Left lobe of liver (tissue), 1 donor: ENCODE measurements around a stretch of chr3.

- PRO-cap: bidirectional peak, plus-strand start at chr3:185282976, minus-strand start at chr3:185282857
Observed at GRCh38 chr3:185282641-185283324, 28.9 kb upstream of the EHHADH start.

GRCh38 chr3:185379017-185379538 lies 16.1 kb downstream of the MAP3K13 start:
- PRO-cap: no peak

- PRO-cap: no peak
Observed at GRCh38 chr3:185405974-185406323, 43.0 kb downstream of the MAP3K13 start.

DNA sequence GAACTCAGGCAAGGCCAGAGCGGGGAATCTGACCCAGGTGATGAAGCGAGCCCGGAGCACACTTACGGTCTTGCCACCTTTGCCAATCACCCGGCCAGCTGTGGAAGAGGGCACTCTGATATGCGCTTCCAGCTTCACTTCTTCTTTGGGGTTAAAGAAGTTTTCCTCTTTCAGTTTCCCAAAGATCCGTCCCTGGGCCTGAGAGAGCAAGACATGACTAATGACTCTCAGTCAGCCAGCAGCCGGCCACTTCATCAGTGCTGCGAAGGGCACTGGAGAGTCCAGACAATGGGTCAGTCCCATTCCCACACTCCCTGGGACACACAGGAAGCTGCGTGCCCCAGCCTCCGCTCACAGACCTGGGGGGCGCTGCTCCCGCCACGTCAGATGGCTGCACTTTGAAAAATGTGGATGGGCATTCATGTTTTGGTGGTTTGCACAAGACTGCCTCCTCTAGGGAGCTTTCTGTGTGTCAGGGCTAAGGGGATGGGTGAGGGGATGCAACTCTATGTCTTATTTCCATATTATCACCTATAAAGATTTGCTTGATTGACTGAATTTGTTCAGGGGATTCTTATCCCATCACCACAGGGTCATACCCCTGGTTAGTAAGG lies 63.3 kb downstream of the SENP2 start:
- PRO-cap: no peak

DNA sequence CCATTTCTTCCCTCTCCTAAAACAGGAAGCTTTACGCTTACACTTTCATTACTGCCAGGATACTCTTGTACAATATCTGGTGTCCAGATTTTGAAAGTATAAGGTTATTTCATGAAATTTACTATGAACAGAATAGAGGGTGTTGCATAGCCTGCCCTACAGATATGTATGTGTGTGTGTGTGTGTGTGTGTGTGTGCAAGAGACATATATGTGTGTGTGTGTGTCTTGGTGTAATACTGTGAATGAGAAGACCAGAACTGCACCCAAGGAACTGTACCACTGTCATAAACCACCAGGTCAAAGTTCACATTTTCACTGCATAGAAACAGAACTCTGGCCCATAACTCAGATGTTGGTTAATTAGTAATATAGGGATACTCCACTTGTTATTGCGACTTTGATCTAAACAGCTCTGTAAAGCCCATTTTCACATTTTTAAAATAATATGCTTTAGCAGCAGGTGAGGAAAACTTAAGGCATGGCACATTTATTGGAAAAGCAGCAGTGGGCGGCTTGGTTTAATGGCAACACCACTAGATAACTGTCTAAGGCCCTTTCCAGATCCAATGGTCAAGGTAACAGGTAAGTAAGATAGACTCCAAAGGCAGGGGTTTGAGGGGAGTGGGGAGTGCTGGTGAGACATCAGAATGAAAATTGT lies 111.8 kb downstream of the IGF2BP2 start:
- PRO-cap: no peak

DNA sequence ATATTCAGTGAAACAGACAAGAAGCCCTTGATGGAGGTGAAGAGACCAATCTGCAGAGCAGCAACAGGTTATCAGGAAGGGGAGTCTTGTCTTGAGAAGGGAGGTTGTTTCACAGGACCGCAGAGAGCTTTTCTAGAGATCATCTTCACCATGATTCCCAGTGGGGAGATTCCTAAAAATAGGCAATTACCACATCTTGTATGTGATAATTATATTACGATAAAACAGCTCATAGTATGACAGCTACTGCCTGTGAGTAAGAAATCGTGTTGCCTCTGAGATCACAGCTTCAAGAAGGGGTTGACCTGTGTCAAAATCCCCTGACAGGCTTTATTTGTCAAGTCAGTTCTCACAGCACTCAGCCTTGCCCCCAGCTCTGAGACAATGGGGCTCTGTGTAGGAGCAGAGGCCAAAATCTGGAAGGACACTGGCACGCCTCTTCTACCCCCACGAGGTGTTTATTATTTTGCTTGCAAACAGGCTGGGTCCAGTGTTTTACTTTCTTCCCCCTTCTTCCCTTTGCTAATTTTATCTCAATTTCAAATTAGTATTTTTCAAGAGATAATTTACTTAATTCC lies 60.3 kb downstream of the IGF2BP2 start:
- PRO-cap: no peak

DNA sequence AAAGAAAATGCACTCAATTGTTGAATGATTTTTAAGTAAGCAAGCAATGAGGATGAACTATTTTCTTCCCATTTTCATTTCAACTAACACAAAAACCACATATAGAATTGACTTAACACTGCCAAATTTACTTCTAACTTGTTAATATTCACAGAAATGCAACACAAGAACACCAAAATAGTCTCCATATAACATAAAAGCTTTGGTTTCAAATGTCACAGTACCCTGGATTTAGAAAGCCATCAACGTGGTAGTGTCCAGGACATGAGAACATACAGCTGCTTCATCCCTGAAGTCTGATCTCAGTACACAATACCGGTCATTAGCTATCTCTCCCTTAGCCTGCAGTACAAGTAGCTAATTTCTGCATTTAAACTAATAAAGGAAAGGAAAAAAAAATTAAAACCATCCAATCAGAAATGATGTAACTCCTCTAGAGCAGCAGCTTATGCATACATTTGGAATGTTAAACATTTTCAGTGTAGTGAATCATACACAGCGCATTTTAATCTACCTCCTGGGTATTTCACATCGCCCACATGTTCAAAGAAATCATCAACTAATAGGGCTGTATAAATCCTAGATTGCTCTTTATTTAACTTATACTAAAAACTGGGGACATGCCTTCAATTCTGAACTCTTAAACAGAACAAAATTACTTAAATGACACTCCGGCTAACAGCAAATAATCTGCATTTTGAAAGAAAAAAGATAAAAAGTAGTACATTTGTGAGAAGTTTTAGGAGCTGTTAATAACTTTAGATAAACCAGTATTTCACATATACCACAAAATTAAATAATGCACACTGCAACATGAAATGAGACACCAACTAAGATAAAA lies 3.8 kb downstream of the IGF2BP2 start:
- PRO-cap: no peak

GRCh38 chr3:185968186-185968695 lies 30.4 kb upstream of the TRA2B start:
- PRO-cap: no peak

DNA sequence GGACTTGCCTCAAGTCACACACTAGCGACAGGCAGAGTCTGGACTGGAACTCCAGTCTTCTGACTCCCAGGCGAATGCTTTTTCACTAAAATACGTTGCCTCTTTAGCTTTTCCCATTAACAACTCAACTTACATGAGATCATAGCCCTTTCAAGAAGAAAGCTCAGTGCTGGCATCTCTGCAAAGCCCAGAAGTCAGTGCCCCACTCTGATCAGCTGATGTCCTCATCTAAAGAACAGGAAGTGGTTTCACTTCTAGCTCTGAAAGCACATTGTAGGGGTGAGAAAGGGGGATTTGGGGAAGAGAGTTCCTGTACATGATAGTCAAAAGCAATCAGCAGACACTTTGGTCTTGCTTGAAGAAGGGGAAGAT lies 76.2 kb upstream of the ETV5 start:
- PRO-cap: no peak

DNA sequence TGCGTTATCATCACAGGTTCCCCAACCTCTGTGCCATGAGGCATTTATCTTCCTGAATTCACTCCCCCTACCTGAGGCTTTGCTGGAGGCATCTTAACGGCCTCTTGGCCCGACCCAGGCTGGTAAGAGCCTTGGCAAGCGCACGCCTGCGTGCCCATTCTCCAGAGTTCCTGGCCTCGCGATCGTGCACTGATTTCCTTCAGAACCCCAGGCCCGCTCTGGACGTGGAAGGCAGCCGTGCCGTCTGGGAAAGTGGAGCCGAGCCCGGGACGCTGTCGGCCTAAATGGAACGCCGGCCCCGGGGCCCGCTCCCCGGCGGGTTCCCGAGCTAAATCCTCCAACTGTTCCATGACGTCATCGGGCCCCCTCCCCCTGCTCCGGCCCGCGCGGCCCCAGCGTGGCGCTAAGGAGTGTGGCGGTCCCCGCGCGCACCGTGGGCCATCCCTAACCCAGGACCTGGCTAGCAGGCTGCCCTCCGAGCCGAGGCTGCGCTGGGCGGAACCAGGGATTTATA lies 84.6 kb upstream of the ETV5 start:
- PRO-cap: no peak

- PRO-cap: no peak
Observed at GRCh38 chr3:186193931-186194607, 85.2 kb upstream of the ETV5 start.

GRCh38 chr3:186209747-186210030 lies 100.8 kb upstream of the ETV5 start:
- PRO-cap: no peak

GRCh38 chr3:186526150-186526713 lies 17.9 kb downstream of the CRYGS start:
- PRO-cap: no peak

- PRO-cap: unidirectional peak, plus-strand start at chr3:186594067
Observed at GRCh38 chr3:186593817-186594323, 19.0 kb upstream of the AHSG start.

GRCh38 chr3:186720283-186720843 lies 3.2 kb downstream of the KNG1 start:
- PRO-cap: bidirectional peak, plus-strand start at chr3:186720587, minus-strand start at chr3:186720488

- PRO-cap: unidirectional peak, plus-strand start at chr3:186732748
Observed at GRCh38 chr3:186732446-186732799, 15.3 kb downstream of the KNG1 start.

DNA sequence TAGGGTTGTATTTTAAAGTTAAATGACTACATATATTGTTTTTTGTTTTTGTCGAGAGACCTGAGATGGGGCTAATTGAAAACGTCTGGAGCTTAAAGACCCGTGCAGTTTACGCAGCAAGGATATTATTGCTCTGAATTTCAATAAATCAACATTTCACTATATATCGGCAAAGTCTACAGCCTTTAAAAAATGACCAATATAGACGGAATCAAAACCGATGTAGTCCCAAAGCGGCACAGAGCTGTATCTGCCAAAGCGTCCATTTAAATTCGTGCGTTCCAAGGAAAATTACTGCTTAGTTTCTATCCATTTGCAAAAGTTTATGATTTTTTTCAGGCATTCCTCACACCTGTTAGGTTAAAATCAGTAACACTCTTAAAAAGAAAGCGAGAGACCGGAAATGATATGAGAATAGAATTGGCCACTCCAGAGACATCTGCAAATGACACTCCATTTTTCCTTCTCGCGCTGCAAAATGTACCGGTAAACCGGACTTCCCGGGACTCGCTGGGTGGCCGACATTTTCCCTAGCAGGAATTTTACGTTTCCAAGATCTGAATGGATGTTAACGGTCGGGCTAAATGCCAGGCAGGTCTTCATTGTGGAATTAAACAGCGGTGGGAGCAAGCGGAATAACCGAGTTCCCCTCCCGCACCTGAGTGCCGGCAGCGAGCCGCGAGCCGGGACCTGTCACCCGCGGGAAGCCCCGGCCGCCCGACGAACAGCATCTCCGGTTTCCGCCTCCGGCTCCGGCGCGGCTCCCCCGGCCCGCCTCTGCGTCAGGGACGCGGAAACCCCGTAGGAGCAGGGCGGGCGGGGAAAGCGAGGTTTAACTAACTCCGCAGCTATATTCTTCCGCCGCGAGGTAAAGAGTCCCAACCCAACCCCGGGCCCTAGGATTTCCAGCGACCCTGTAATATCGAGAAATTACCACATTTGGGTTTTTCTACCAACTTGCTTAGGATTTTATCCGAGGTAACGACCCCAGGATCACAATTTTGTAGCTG lies 589 bp upstream of the EIF4A2 start:
- PRO-cap: bidirectional peak, plus-strand start outside the sequence, minus-strand start at position 779 of the sequence

DNA sequence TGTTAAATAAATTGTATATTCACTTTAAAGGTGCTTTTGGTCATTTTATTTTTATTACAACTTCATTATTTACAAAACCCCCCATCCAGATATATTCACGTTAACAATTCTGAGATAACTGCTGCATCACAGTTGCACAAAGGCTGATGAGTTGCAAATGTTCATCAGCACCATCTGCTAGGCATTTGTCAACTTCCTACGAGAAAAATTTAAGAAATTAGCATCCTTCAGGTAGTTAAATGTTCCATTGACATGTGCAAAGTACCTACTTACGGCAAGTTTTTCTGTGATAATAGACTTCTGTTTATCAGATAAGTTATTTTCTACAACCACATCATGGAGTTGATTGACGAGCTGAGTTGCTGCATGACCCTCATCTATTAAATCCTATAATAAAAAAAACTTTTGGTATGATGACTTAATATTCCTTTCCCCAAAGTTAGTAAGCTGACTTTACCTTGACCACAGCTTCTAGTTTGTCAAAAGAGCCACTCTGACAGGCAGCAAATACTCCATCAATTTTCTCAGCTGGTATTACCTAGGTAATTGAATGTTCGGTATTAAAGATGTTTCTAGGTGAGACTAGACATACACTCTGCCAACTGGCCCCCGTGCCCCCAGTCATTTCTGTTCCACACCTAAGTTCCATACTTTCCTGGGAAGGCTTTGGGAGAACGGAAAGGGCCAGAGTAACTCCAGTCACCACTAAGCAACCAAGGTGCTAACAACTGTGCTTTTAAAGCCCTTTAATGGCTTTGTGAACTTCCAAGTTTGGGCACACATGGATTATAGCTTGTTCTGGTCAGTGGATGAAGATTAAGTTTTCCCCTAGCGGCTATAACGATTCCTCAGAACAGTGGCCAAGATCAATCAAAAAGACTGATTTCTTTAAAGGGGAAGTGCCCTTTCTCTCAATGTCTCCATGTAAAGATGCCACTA lies 6.8 kb downstream of the EIF4A2 start:
- PRO-cap: no peak

DNA sequence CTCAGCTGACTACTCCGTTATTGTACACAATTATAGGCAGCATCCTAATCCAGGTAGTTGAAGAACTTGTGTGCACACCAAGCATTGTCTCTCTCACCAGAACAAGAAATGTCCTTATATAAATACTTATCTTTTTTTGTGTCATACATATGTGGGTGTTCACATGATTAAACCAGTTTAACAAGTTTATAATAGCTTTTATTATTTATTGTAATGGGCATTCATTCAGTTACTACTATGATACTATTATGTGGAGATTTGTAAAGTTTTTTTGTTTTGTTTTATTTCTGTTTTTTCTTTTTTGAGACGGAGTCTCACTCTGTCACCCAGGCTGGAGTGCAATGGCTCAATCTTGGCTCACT lies 2.5 kb upstream of the RFC4 start:
- PRO-cap: no peak

- PRO-cap: no peak
Observed at GRCh38 chr3:186824156-186825071, 18.1 kb upstream of the ADIPOQ start.